ENCODE data around the genes OR1J4 and ZBTB6.

- RRBS, result no CpG with 5 or more reads among the region's 8 CpGs
These were observed 117.2 kb downstream of the TTLL11 start for GRCh38 chr9:121975750-121976385.

GRCh38 chr9:122115857-122116633, 22.9 kb upstream of the TTLL11 start:
- RRBS, result no CpG with 5 or more reads among the region's 11 CpGs

DNA sequence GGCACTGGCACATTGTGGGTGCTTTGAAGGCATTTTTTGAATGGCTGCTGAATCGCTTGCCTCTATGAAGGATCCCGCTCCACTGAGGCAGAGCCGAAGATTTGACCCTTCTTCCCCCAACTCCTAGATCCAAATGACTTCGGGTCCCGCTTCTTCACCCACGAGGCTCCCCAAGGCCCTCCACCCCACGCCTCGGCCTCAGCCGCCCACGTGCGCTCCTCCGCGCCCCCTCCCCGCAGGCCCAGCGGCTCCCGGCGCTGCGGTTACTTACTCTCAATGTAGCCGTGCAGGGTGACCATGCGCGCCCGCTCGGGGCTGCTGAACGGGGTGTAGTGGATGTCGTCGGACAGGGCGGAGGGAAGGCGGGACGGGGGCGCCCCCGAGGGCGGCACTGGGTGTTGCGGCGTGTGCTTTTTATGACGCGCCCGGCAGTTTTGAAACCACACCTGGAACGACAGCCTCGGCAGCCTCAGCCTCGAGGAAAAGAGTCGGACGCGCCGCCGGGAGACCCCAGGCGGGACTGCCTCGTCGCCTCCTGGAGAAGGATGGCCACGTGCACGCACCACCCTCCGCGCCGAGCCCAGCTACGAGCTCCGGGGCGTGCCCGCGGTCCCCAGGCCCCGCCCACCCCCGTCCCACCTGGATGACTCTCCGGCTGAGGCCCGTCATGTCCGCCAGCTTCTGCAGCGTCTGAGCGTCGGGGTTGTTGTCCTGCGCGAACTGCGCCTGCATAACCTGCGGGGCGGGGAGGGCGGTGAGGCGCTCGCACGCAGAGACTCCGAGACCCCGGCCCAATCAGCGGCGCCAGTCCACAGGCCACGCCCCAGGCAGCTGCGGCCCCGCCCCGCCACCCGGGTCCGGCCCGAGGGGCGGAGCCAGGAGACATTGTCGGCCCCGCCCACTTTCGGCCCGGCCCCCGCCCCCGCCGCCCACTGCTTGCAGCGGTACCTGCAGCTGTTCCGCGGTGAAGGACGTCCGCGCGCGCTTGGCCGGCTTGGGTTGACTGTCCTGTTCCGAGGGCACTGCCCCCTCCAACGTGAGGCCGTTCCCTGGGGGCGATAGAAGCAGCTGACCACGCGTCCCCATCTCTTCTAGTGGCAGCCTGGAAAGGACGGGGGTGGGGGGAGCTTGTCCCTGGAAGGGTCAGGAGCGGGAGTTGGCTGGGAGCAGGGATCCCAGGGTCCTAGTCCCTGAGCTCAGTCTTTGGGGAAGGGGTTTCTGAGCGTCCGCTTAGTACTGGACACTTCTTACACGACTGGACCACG, 15.0 kb downstream of the LHX6 start:
- RRBS, result 2% methylated on average over 49 of the region's 115 CpGs

DNA sequence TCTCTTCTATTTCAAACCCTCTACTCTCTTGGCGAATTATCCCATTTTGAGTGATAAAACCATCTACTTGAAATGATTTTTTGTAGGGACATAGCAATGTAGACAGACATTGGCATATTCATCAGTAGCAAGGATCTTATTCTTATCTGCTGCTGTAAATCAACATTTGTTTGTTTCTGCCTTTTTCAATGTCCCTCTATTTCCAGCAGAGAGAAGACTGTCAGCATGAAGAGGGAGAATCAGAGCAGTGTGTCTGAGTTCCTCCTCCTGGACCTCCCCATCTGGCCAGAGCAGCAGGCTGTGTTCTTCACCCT, at the start of gene OR1J4:
Gene OR1J4 (plus strand): TSS at position 226 of the 314 bp plus-strand sequence.
- RRBS, result no CpG with 5 or more reads among the region's 1 CpG

- RRBS, result 3% methylated on average over 7 of the region's 32 CpGs
These were observed at the start of gene ZBTB6 for GRCh38 chr9:122912526-122913528. Gene ZBTB6 (minus strand): TSS chr9:122913323.

DNA sequence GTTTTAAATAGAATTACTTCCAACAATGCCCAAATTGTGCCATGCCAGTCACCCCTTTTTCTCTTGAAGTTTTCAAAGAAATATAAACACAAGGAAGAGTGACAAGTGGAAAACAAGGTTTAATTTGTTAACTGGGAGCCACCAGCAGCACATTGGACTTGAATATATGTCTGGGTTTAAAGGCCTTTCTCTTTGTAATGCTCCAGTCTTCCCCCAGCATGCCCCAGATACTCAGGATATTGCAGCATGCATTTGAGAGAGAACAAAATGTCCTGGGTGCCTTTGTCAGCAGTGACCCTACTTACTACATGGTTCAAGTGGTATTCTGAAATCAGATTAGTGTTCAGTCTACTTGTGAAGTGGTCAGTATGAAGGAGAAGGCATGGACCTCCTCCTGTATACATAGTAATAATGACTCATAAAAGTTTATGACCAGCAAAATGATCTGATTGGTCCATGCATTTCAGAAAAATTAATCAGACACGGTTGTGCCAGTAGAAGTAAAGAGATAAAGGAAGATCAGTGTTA, 25.3 kb downstream of the GPR21 start:
- RRBS, result no CpG with 5 or more reads among the region's 1 CpG

GRCh38 chr9:123090182-123090697, 56.8 kb downstream of the GPR21 start:
- RRBS, result no CpG with 5 or more reads among the region's 7 CpGs

GRCh38 chr9:123098404-123098996, 65.0 kb downstream of the GPR21 start:
- RRBS, result no CpG with 5 or more reads among the region's 6 CpGs

DNA sequence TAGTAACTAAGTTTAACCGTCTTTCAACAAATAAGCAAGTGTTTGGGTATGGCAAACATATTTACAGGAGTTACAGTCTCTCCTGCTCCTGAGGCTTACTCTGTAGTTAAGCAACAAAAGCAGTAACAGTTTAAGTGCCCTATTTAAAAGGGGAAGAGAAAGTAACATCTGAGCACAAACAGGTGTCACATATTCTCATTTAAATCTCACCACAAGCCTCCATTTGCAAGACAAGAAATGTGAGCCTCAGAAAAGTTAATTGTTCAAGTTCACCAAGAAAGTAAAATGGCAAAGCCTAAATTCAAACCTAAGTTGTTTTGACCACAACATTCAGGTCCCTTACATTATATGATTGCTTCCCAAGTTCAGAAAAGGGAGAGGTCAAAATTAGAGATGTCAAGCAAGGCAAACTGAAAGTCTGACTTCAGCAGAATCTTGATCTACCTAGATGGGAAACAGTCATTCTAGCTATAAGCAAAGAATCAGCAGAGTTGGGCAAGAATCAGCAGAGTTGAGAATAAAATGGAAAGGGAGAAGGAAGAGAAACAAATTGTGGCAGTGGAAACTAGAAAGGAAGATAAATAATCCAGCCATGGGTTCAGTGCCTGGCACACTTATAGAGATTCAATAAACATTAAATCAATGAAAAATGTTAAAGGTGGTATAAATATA, 93.4 kb downstream of the STRBP start:
- RRBS, result no CpG with 5 or more reads among the region's 1 CpG

- RRBS, result no CpG with 5 or more reads among the region's 4 CpGs
These were observed 26.5 kb downstream of the STRBP start for GRCh38 chr9:123241669-123242443.

DNA sequence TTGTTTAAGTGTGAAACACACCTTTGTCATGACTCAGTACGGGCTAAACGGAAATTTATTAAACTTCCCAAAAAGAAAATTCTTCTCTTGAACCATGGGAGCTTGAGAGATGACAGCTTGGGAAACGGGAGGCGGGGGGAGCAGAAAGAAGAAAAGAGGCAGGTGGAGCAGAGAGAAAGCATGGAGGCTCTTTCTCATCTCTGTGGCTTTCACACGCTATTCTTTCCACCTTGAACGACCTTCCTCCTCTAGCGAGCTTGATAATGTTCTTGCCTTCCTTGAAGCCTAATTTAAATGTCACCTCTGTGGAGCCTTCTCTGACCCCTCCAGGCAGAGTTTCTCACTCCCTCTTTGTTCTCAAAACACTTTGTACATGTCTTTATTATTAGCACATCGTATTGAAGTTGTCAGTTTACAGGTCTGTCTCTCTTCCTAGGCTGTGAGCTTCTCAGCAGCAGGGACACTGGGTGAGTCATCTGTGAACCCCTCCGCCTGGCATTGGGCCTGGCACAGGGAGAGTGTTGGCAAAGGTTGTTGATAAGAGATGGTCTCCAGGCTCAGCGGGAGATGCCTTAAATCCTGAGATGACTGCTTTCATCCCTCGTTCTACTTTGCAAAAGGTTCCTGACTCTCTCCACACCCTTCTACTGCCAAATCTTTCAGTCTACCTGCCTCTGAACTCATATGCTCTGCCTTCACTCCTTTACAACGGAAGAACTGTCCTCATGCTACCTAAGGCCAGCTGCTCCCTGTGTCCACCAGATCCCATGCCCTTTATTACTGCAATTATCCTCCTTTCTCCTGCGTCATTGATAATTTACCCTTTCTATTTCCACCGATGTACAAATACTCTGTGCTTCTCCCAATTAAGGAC, 14.1 kb upstream of the STRBP start:
- RRBS, result no CpG with 5 or more reads among the region's 14 CpGs

DNA sequence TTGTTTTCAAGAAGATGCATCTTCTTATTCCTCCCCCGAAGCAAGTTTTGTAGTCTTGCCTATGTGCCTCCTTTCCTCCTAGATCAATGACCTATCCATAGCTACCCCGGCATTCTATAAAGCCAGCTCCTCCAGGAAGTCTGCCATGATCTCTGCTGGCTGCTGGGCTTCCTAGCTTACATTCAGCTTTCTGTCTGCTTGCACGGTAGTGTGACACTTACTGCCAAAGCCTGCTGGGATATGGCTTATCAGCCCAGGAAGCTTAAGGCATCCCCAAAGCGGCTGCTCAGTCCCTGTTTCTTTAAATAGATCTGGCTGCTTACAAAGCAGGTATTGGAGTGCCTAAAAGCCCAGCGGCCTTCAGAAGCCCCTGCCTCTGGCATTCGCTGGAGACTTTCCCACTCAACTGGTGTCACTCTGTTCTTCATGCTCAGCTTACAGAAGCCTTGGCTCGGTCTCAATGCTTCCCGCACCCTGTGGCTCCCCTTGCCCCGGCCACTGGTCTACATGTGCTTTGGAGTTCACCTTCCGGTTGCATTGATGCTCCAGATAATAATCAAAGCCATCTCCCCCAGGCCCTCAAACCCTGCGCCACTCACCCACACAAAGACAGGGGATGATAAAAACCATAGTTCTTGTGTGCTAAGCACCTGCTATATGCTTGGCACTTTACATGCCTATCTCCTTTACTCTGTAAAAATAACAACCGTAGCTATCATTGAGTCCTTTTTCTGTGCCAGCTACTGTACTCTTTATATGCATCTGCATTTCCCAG, 31.3 kb upstream of the STRBP start:
- RRBS, result 67% methylated on average over 2 of the region's 12 CpGs

GRCh38 chr9:123343470-123343925, 12.5 kb upstream of the CRB2 start:
- RRBS, result no CpG with 5 or more reads among the region's 8 CpGs

GRCh38 chr9:123375659-123376390, 19.8 kb downstream of the CRB2 start:
- RRBS, result no CpG with 5 or more reads among the region's 16 CpGs

DNA sequence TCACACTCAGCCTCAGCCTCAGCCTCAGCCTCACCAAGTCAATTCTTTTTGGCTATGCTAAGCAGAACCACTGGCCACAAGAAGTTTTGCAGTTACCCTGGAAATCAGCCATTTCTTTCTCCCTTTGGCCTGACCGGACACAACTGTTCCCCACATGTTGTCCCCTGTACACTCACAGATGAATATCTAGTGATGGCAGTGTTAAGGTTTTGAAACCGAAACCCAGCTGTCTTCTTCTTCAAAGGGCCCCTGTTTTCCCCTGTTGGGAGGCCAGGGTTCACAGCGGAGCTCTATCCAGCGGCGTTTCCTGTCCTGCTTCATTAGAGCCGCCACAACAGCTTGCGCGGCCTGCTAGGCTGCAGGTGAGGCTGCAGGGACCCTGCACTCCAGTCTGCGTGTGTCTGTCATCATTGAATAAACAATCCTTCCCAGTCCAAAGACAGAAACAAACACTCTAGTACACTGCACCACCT, 250.5 kb downstream of the DENND1A start:
- RRBS, result no CpG with 5 or more reads among the region's 9 CpGs

DNA sequence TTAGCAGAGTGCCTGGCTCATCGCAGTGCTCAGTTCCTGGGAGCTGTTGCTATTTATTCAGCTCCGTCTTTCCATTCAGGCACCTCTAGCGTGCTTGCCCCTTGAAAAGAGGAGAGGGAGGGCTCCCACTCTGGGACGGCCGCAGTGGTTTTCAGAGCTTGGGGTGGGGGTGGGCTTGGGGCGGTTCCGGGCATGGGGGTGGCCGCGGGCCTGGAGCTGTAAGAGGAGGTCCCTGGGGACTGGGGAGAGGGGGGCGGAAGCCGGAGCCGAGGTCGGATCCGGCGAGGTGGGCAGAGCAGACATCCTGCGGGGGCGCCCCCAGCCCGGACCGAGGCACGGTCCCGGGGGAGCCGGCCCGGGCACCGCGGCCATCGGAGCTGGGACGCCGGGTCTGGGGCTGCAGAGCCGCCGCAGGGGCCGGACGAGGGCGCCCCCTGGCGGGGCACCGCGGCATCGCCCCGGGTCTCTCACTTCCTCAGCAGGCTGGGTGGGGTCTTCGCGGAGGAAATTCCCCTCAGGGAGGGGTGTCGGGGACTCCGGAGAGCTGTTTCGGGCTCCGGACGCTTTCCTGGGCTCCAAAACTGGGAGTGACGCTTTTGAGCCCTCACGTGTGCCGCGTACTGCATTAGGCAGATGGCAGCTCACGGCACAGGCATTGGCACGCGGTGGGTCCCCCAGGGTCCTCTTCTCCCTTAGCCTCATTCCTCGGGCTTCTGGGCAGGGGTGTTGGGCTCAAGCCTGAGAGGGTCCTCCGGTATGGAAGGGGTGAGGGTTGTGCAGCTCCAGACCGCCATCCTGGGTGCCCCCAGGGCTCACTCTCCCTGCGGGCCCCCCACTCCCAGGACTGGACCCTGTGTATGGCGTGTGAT, 29.4 kb downstream of the LHX2 start:
- RRBS, result 2% methylated on average over 20 of the region's 57 CpGs

GRCh38 chr9:124259270-124260376, 1.9 kb downstream of the NEK6 start:
- RRBS, result no CpG with 5 or more reads among the region's 27 CpGs

DNA sequence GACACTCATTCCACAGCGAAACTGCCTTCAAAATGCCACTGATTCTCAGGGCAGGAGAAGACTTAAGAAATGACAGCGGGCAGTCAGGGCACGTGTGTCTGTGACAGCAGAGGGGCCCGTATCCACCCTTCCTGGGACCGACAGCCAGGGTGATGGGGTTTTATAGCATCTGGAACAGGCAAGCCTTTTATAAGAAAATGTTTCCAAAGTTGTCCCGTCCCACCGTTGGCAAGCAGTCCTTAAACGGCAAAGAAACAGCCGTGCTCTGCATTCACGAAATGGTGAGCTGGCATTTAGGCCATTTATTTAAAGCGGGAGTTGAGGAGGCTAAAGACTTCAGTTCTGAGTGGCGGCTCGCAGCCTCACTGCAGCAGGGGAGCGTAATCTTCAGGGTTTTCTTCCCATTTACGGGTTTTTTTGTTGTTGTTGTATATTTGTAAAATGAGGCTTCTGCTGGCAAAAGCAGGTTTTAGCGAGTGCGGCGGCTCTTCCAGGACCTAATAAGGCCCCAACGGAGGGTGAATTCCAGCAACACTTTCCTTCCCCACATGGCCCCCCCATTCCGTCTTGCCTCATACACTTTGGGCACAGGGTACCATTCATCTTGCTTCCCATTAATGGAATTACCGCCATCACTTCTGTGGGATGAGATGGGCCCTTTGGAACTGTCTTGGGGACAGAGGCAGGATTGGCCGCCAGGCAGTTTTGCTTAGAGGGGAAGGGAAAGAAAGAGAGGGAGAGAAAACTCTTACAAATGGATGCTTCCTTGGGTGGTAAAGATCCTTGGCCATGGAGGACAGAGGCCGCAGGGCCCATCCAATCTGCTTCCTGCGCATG, 15.9 kb downstream of the NEK6 start:
- RRBS, result no CpG with 5 or more reads among the region's 24 CpGs

DNA sequence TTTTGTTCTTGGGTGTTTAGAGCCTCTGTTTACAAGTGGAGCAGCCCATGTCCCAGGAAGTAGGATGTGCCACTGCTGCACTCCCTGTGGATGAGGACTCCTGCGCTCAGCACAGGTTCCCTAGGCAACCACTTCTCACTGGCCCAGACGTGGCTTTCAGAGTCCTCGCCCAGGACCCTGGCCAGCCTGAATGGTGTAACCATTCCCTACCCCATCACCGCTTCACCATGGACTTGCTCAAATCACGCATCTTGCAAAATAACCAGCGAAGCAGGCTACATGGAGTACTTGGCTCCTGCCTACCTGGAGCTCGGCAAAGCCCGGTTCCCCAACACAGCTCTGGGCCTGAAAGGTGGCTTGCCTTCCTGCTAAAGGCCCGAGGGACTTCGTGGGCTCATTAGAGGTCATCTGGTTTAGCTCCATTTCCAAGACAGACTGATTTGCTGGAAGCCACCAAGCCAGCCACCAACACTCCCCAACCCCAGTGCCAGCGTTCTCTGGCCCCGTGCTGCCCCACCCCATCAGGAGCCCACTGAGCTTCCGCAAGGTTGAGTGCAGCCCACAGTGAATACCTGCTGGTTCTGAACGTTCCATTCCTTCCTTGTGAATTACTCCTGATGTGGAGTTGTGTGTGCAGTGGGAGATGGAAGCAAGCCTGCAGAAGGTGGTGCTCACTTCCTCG, 59.8 kb downstream of the PSMB7 start:
- RRBS, result no CpG with 5 or more reads among the region's 15 CpGs

DNA sequence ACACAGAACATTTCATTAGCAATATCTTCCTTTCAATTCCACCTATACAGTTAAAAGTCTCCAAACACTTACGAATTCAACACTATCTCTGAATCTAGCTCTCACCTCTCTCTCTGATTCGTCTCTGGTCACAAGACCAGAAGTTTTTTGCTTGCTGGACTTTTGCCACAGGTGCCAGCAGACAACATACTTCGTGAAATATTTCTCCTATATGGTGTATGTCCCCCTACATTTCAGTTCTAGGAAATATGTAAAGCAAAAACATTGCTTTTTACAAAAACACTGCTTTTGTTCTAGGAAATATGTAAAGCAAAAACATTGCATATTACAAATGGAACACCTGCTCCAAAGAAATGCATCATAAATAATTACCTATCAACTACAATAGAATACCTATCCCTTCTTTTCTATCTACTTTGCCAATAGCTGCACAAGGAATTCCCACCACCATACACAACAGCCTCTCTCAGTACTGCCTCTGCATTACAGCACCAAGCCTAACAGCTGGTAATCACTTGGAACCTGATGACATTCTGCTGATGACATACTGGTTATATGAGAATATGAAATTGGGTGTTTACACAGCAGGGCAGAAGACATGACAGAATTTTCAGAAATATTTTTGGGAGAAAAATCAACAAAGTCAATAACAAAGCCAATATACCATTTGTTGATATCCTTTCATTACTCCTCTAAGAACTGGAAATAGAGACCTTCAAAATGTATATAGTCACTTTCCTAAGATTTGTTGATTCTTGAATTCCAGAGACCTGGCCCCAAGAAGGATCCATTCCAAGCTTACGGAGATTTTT, 43.3 kb downstream of the PSMB7 start:
- RRBS, result no CpG with 5 or more reads among the region's 4 CpGs